Melanocyte of skin (primary cell): ENCODE results near the genes AAMP, VIL1, TTLL4 and CYP27A1.

- CAGE, long polyA plus RNA, 2 experiments, result no peak in any of the 2 experiments
These were observed 5.6 kb upstream of the RUFY4 start for GRCh38 chr2:218063393-218063965.

- CAGE, long polyA plus RNA, 2 experiments, result no peak in any of the 2 experiments
These were observed 3.4 kb upstream of the RUFY4 start for GRCh38 chr2:218065508-218066121.

GRCh38 chr2:218156069-218156626 lies 10.6 kb downstream of the CXCR1 start:
- CAGE, long polyA plus RNA, 2 experiments, result no peak in any of the 2 experiments

DNA sequence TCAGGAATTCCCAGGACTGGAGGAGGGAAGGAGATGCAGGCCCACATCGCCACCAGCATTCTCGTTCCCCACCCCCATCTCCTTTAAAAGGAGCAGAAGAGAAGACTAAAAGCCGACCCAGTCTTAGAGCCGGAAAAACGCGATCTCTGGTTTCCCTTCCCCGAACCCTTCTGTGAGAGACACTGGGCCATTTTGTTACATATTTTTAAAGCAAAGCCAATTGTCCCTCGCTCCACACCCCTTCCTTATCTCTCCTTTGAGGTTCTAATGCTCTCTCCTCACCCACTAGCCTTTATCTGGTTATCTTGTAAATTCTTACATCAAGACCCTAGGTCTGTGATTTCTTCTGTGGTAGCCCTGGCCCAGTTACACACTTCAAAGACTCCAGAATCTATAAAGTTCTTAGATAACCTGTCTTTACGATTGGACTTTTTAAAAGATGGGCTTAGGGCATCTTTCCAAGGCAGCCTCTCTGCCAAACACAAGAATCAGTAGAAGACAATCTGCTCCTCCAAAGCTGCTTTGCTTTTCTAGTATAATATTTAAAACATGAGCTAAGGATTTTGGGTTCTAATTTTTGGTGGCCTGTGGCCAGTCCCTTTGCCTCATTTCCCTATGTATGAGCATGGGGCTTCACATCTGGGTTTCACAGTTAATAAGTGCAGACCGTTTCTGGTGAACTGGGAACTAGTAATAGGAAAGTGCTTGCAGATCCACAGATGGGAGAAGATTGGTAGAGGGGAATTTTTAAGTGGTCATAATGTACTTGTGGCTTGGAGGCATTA lies 1.2 kb downstream of the ARPC2 start:
- CAGE, long polyA plus RNA, 2 experiments, result no peak in any of the 2 experiments

- CAGE, long polyA plus RNA, 2 experiments, result no peak in any of the 2 experiments
These were observed 14.8 kb upstream of the GPBAR1 start for GRCh38 chr2:218246161-218246360.

- CAGE, long polyA plus RNA, 2 experiments, result no peak in any of the 2 experiments
These were observed 14.4 kb upstream of the GPBAR1 start for GRCh38 chr2:218246431-218246738.

- CAGE, long polyA plus RNA, 2 experiments, result start-site peak on the minus strand in 2 of 2 experiments, at chr2:218270130-218270173 at its widest, 111 to 1,541 reads per replicate
These were observed at the start of gene AAMP for GRCh38 chr2:218269971-218270627. AAMP (minus strand) TSS chr2:218270137.

GRCh38 chr2:218278544-218278910 lies 8.2 kb downstream of the PNKD start:
- CAGE, long polyA plus RNA, 2 experiments, result no peak in any of the 2 experiments

- CAGE, long polyA plus RNA, 2 experiments, result no peak in any of the 2 experiments
These were observed 4.0 kb upstream of the TMBIM1 start for GRCh38 chr2:218296270-218296746.

- CAGE, long polyA plus RNA, 2 experiments, result no peak in any of the 2 experiments
These were observed 20.0 kb upstream of the TMBIM1 start for GRCh38 chr2:218312290-218312699.

- CAGE, long polyA plus RNA, 2 experiments, result no peak in any of the 2 experiments
These were observed 23.5 kb upstream of the CATIP start for GRCh38 chr2:218332888-218333811.

DNA sequence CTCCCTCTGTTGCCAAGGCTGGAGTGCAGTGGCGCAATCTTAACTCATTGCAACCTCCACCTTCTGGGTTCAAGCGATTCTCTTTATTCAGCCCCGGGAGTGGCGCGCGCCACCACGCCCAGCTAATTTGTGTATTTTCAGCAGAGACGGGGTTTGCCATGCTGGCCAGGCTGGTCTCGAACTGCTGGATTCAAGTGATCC lies 4.3 kb upstream of the CTDSP1 start:
- CAGE, long polyA plus RNA, 2 experiments, result no peak in any of the 2 experiments

- CAGE, long polyA plus RNA, 2 experiments, result no peak in any of the 2 experiments
These were observed 1.4 kb downstream of the CTDSP1 start for GRCh38 chr2:218400828-218401661.

GRCh38 chr2:218401897-218403005 lies 2.6 kb downstream of the CTDSP1 start:
- CAGE, long polyA plus RNA, 2 experiments, result no peak in any of the 2 experiments

- CAGE, long polyA plus RNA, 2 experiments, result no peak in any of the 2 experiments
These were observed at the start of gene VIL1 for GRCh38 chr2:218418679-218419290. VIL1 (plus strand) TSS chr2:218419123.

DNA sequence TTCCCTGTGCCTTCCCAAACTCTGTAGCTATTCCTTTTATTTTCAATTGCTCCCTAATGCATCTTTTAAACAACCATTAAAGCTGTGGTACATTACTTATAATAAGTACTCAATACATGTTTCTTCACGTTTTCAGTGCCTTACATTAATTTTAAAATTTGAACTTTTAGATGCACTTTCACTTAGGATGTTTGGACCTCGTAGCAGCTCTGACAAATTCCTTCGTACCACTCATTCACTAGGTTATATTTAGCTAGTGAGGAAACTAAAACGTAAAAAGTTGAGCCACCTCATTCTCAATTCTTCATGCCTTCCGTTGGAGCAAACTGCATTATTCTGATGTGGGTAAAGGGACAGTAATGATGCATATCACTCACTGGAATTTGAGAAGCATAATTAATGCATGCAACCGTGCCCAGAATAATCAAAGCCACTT lies 2.1 kb downstream of the CNOT9 start:
- CAGE, long polyA plus RNA, 2 experiments, result no peak in any of the 2 experiments

DNA sequence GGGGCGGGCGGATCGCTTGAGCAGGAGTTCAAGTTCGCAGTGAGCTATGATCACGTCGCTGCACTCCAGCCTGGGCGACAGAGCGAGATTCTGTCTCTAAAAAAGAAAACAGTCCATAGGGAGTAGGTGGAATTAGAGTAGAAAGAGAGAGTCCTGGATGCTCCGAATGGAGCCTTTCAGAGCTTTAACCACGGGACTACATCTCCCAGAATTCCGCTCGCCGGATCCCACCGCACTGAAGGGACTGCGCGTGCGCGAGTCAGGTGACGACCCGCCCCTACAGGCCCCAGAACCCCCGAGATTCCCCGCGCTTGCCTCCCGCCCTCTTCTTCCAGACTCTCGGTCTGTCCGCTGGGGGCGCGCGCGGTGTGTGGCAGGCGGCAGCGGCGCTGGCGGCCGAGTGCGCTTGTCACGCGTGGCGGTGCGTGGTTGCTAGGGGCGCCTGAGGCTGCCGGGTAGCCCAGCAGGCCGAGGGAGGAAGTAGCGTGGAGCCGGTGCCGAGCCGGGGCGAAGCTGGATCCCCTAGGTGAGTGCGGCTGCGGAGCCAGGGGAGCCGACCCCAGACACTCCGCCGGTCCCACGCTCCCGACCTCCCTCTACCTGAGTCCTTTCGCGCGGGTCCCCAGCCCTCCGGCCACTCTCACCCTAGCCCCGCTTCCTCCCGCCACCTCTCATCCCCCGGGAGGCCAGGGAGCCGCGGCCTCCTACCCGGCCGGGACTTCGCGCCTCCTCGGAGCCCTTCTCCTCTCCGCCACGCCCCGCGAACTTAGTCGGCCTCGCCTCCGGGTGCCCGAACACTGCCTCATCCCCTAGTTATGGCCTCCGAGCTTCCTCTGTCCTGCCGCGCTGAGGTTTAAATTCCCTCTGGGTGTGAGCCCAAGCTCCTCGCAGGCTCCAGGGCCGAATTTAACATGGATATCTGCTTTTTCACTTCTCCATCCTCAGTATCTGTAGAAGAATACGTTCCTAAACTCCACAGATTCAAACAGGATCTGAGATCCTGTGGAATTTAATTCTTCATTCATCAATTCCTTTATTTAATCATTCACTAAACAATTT lies at the start of gene TTLL4:
TTLL4 (plus strand) TSS at position 324 of the 1,059 bp plus-strand sequence.
- CAGE, long polyA plus RNA, 2 experiments, result start-site peak on the plus strand in 2 of 2 experiments, centred at positions 404 to 415 of the sequence, 290 to 741 reads per replicate

DNA sequence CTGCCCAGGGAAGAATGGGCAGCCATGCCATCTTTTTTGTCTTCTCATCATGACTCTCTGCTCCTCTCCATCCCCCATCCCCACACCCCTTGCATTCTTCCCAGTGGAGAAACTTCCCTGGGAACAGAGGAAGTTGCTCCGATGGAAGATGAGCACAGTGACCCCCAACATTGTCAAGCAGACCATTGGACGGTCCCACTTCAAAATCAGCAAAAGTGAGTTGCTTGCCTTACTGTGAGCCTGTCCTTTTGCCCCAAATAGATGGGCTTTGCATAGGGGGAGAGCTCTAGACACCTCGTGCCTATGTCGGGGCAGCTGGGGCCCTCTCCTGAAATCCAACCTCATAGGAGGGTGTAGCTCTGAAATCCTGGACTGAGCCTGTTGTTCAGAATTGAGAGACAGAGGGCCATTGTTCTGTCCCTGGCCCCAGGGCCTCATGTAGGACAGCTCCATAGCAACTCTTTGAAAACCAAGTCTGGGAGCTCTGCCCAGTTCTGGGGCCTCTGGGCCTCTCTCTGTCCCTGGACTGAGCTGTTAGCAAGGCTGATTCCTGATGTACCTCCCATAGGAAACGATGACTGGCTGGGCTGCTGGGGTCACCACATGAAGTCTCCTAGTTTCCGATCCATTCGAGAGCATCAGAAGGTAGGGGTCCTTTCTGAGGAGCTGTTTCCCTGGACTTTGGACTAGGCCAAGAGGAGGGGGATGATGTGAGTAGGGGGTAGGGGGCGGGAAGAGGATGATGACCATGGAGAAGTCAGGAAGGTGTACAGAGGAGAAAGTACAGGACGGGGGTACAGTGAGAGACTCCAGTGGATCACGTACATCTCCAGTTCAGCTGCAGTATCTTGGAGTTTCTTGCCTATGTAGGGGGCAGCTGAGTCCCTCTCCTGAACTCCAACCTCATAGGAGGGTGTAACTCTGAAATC lies 35.2 kb downstream of the TTLL4 start:
- CAGE, long polyA plus RNA, 2 experiments, result no peak in any of the 2 experiments

- CAGE, long polyA plus RNA, 2 experiments, result no peak in any of the 2 experiments
These were observed 26.7 kb upstream of the CYP27A1 start for GRCh38 chr2:218755179-218755744.

- CAGE, long polyA plus RNA, 2 experiments, result no peak in any of the 2 experiments
These were observed at the start of gene CYP27A1 for GRCh38 chr2:218781432-218782231. CYP27A1 (plus strand) TSS chr2:218782147.